ENCODE results near the genes GPR61, GNAI3 and GNAT2.

GRCh38 chr1:108947460-108948422 lies 15.5 kb downstream of the CLCC1 start:
- PRO-cap = no peak

DNA sequence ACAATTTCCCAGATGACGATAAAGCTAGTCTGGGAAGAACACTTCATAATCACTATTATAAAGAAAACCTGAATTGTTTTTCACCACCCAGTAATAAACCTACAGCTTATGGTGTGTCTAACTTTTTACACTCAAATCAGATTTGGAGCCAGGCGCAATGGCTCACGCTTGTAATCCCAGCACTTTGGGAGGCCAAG lies 945 bp downstream of the CLCC1 start:
- PRO-cap = no peak

- PRO-cap = no peak
These were observed 19.6 kb upstream of the SARS1 start for GRCh38 chr1:109194057-109194662.

DNA sequence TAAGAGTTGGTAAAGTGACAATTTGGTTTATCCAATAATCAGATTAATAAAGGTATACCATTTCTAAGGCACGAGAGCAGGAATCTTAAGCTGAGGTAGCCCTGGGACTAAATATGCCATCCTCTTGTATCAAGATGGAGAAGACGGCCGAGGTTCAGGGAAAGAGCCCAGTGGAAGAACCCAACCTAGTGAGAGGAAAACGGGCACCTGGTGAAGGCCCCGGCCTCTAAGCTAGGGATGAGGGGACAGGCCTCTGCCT lies 364 bp upstream of the SARS1 start:
- PRO-cap = no peak

GRCh38 chr1:109218443-109218793 lies 4.7 kb downstream of the SARS1 start:
- PRO-cap = no peak

DNA sequence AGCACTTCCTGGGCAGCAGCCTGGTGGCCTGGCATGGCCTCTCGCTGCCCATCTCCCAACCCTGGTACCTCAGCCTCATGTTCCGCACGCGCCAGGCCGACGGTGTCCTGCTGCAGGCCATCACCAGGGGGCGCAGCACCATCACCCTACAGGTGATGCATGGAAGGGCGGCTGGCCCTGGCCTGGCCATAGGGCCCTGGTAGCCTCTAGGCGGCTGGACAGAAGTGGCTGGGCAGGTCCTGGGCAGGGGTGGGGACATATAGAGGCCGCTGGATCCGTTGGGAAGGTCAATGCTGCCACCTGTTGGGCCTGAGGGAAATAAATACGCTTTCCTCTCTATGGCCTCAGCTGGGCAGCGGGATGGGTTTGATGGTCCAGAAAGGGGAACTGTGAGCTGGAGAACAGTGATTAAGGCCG lies 14.3 kb downstream of the CELSR2 start:
- PRO-cap = no peak

GRCh38 chr1:109314246-109315007 lies 7.6 kb upstream of the MYBPHL start:
- PRO-cap = no peak

DNA sequence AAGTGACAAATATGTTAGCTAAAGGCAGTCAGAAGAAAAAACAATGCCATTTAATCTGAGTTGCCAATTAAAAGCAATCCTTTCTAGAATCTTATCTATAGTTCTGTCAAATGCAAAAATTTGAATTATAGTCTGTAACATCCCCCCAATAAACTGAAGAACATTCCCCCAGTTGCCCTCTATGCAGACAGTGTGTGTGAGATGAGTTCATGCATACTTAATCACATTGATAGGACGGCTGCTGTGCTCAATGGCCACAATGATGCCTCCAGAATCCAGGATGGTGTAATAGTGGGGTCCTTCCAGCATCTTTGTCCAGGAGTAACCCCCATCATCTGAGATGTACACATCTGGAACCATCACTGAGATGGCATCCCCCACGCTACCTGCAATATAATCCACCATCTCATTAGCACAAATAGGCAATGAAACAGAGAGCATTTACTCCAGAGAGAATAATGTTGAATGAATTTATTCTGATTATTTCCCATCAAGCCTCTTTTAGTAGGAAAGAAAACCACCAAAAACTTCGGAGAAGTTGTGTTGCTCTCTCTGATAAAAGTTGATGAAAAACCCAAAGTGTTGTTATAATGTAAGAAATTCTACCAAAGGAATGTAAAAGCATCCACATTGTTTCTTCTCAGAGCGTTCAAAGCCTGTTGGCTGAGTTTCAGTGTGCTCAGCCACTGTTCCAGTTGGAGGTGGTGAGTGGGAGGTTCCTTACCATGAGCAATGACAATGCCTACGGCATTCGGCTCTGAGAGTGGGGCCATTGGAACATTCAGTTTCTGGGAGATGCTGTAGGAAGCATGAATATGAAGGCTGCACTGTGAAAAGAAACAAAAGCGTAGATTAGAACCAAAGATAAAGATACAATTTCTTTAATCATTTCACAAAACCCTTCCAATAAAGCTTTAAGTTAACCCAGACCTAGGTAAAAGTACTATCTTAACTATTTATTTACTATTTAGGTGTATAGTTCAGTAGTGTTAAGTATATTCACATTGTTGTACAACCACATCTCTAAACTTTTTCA lies 20.3 kb upstream of the MYBPHL start:
- PRO-cap = no peak

- PRO-cap = no peak
These were observed 12.3 kb downstream of the SORT1 start for GRCh38 chr1:109385394-109385902.

DNA sequence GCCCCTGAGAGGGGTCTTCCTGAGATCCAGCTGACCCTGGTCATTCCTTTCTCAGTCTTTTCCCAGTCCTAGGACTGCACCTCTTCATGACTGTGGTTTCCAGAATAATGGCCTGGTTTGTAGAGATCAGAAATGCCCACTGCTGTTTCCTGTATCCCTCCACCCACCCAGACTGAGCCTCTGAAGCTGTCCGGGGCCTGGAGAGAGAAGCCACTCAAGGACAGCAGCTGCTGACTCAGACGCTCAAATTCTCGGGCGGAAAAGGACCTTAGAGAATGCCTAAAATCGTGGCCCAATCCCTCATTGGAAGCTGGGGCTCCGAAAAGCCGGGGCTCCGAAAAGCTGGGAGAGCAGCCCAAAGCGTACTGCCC lies 7.9 kb upstream of the GPR61 start:
- PRO-cap = no peak

DNA sequence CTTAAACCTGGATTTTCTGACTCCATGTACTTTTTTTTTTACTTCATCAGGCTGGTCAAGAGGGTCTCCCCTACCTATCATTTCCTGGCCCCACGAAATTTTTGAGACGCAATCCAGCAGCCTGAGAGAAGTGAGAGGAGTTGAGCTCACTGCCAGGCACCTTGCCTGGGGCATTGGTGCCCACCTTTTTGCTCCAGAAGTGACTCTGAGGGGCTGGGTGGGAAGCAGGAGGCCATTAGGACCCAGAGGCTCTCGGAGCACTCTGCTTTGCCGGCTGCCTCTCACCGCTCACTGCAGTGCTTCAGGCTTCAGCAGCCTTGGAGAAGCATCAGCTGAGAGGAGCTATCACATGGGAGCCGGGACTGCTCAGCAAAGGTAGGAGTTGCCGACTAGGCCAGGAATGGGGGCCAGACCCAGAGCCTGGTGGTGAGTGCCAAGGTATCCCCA lies at the start of gene GPR61:
GPR61 (plus strand) TSS at position 294 of the 447 bp plus-strand sequence.
- PRO-cap = no peak

DNA sequence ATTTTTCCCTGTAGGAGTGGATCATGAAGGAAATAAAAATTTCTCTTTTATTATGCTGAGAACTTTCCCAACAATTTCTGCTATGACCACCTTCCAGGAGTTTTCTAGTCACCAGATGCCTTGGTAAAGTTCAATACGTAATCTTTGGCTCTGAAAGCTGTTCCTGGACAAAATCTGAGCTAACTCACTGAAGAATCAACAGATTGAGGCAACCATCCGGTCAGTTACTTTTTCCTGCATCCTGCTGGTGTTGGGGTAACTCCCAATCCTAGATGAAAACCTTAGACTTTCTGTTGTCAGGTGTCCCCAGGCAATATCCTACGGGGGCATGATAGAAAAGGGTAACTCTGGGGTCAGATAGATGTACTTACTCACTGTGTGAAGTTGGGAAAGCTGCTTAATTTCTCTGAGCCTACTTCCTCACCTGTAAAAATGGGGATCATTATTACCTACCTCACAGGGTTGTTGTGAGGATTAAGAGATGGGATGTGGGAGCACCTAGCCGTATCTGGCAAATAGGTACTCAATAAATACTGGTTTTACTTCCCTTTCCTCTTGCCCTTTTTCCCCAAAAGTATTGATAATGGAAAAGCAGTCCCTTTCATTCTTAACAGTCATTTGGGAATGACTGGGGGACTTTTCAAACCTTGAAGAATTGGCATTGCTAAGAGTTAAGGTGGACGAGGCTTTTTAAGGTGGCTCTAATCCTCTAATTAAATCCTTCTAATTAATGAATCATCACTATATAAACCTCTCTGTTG lies 1.5 kb upstream of the GNAI3 start:
- PRO-cap = no peak

DNA sequence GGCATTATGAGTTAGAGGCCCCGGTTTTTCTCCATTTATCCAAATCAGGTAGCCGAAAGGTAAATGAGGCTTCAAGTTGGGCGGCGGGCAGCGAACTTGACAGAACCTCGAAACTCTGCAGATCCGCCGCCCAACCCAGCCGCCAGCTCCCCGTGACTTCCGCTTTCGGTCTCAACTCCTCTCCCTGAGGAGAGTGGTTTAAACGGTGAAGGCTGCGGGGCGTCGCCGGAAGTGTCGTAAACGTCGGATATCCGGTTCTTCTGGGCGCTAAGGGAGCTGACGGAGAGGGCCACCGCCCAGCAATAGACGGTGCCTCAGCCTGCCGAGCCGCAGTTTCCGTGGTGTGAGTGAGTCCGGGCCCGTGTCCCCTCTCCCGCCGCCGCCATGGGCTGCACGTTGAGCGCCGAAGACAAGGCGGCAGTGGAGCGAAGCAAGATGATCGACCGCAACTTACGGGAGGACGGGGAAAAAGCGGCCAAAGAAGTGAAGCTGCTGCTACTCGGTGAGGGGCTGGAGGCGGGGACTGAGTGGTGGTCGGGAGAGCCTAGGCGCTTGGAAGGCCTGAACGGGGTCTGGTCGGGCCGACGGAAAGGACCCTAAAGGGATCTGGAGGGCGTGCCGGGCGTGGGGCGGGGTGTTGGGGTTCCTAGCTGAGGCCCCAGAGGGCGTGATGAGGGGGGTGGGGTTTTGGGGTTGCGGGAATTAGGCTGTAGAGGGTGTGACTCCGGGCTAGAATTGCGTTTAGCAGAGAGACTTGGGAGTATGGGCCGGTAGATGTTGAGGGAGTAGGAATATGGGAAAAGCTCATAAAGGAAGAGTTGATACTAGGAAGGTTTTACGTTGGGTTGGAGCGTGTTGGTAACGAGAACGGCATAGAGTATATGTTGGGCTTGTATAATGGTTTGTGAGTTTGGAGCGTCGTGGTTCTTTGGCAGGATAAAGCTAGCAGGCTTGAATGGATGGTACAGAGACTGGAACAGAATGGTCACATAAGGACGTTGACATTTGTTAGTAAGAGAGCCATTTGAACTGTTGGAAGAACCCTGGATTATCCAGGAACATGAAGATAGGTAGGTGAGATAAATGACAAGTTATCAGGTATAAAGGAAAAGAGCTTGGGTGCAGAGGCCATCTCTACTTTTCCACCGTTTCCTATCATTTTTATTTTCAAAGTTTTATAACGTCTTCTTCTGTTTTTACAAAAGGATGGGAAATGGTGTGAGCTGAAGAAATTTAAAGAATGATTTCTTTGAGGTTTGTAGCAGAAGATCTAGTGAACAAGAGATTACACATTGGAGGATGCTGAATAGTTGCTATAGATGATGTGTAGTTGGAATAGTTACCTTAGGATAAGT lies at the start of gene GNAI3:
GNAI3 (plus strand) TSS at position 279 of the 1,355 bp plus-strand sequence.
- PRO-cap = bidirectional peak, plus-strand start at position 302 of the sequence, minus-strand start at position 173 of the sequence

DNA sequence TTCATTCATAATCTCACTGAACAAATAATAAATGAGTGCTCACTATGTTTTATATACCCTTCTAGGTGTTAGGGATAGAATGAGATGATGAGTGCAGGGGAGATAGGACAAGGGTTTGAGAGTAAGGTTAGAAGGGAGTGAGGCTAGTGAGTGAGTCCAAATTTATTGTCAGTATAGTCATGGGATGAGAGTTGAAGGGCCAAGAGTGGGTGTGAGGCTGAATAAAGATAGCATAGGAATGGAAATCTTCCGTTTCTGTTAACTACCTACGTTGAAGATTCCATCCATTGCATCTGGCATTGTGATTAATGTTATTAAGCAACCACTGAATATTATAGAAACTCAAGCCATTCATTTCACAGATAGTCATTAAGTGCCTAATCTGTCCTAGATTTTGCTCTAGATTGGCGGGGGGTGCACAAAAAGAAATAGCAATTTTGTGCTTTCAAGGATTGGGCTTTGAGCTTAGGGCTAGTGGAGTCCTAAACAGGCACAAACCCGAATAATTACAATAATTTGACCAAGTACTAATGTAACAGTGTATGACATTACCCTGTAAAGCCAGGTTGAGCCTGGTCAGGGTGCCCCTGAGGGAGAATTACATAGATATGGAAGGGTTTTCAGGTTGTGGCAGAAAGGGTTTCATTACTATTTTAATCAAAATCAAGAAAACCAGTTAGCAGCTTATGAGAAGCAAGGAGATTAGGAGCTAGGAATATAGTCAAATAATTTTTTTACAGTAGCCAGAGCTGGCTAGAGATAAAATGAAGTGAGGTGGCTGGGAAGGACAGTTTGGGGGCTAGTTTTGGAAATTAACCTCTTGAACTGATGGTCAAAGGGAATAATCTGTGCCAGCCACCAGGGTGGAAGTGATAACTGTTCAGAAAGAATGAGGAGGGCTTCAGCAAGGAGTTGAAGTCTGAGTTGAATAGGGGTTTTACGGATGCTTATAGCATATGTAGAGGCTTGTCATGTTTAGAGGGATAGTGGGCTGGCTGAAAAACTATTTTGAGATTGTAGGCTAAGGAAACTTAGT lies 17.2 kb downstream of the GNAI3 start:
- PRO-cap = no peak

DNA sequence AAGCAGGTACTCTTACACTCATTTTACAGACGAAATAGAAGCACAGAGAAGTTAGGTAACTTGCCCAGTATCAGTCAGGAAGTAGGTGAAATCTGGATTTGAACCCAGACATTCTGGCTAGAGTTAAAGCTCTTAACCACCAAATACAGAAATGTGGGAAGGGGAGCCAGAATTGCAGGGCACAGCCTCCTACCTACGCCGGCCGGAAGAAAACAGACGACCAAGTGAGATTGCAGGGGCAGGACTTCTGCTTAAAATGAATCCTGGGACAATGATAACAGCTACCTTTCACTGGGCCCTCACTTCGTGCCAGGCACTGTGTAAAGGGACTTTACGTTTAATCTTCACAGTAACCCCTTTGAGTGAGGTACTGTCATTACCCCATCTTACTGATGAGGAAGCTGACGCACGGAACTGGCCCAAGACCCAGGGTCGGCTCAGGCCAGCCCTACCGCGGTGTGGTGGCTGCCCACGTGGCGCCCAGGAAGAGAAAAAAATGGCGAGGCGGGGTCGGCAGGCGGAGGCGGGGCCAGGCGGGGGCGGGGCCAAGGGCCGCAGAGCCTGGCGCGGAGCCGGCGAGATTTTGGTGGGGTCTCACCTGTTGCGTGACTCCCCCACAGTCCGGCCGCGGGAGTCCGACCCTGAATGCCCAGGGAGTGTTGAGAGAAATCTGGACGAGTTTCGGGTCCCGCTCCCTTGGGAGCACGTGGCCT lies at the start of gene GNAT2:
GNAT2 (minus strand) TSS at position 327 of the 713 bp plus-strand sequence.
- PRO-cap = bidirectional peak, plus-strand start at position 557 of the sequence, minus-strand start at position 416 of the sequence

DNA sequence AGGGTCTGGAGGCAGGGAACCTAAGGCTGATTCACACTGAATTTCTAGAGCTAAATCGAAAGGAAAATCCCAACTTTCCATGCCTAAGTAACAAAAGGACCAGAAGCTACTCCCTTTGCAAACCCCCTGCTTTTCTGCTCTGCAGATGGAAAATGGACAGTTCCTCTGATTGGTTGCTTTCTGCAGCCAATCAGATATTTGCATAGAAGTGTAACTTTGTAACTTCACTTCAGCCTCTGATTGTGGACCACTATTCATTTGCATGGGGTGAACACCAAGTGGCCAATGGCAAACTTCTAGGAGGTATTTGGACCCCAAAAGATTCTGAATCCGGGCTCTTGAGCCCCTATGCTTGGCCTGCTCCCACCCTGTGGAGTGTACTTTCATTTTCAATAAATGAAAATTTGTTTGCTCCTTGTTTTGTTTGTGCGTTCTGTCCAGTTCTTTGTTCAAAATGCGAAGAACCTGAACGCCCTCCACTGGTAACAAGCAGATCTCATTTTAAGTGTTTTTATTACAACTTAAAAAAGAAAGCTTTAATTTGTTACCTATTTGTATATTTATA lies 6.5 kb upstream of the GSTM4 start:
- PRO-cap = no peak

GRCh38 chr1:109886853-109887301 lies 23.8 kb upstream of the CSF1 start:
- PRO-cap = no peak

DNA sequence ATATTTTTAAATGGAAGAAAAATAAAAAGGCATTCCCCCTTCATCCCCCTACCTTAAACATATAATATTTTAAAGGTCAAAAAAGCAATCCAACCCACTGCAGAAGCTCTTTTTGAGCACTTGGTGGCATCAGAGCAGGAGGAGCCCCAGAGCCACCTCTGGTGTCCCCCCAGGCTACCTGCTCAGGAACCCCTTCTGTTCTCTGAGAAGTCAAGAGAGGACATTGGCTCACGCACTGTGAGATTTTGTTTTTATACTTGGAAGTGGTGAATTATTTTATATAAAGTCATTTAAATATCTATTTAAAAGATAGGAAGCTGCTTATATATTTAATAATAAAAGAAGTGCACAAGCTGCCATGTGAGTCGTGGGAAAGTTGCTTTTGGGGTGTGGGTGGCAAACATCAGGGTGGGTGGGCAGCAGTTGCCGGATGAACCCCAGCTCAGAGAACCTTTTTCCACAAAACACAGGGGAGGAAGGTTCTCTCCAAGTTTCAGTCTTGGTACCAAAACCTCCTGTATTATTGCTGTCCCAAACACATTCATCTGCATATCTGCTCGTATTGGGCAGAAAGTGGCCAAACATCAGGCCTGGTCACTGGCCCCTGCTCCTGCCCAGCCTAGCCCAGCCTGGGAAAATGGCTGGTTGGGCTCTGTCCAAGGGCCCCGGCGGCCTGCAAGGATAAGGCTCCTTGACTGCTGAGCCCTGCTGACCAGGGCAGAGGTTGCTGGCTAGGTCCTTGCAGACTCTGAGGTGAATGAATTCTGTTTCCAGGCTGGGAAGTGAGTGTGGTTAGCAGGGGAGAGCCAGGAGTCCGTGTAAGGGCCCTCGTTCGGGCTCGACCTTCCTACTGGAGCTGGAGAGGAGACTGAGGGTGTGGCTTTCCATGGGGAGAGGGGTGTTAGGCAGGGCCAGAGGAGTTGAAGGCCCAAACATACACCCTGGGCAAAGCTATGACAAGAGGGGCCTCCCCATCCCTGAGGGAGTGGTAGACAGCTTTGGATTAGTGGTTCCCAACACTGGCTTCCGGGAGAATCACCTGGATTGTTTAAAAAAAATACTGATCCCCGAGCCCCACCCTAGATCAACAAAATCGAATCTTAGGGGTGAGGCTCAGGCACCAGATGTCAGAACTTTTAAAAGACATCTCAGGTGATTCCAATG lies 20.4 kb downstream of the CSF1 start:
- PRO-cap = no peak

DNA sequence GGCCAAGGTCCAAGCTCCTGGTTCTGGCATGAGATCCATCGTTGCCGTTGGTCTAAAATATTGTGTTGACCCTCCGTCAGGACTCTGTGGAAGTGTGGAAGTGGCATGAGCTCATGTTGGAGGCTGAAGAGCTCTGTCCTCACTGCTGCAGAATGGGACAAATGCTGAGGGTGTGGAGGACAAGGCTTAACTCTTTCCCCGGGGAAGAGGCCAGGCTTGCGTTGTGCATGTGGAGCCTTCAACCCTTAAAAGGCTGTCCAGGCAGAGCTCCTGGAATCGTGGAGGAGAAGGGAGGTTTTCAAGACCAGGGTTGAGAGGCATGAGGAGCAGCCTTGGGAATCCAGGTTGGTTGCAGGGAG lies 6.9 kb upstream of the AHCYL1 start:
- PRO-cap = no peak

DNA sequence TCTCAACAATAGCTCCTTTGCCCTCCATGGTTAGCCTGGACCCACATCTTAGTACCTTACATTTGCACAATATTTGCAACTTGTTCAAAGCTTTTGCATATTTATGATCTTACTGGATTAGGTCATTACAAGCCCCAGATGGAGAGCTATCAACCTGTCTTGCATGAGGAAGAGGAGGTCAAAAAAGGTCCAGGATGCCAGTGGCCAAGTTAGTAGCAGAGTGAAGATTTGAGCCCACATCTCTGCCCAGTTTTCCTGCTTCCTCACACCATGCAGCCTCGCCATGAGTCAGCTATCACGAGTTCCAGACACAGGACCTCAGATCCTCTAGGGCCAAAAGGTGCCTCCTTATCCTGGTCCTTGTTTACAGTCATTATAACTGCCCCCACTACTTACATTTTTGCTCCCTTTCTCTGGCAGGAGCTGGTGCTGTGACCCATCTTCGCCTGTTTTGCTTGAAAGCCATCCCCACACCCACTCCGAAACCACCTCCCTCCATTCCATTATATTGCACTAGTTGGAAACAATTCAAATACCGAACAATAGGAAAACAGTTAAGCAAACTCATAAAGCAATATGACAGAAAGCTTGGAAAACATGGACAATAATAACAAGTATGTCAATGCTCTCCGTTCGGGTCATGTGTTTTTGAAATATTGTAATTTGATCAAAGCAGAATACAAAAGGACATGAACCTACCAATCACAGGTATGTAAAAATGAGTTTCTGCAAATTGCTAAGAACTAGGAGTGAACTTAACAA lies 4.9 kb upstream of the AHCYL1 start:
- PRO-cap = no peak

All from colic lymph node (tissue), 1 donor.